Metanephros (tissue), 2 donors: ENCODE results near the genes KIR2DL1, NLRP2 and TMEM150B.

GRCh38 chr19:53877005-53878040 is 4.7 kb upstream of the PRKCG start:
- RAMPAGE, long total RNA = no peak

DNA sequence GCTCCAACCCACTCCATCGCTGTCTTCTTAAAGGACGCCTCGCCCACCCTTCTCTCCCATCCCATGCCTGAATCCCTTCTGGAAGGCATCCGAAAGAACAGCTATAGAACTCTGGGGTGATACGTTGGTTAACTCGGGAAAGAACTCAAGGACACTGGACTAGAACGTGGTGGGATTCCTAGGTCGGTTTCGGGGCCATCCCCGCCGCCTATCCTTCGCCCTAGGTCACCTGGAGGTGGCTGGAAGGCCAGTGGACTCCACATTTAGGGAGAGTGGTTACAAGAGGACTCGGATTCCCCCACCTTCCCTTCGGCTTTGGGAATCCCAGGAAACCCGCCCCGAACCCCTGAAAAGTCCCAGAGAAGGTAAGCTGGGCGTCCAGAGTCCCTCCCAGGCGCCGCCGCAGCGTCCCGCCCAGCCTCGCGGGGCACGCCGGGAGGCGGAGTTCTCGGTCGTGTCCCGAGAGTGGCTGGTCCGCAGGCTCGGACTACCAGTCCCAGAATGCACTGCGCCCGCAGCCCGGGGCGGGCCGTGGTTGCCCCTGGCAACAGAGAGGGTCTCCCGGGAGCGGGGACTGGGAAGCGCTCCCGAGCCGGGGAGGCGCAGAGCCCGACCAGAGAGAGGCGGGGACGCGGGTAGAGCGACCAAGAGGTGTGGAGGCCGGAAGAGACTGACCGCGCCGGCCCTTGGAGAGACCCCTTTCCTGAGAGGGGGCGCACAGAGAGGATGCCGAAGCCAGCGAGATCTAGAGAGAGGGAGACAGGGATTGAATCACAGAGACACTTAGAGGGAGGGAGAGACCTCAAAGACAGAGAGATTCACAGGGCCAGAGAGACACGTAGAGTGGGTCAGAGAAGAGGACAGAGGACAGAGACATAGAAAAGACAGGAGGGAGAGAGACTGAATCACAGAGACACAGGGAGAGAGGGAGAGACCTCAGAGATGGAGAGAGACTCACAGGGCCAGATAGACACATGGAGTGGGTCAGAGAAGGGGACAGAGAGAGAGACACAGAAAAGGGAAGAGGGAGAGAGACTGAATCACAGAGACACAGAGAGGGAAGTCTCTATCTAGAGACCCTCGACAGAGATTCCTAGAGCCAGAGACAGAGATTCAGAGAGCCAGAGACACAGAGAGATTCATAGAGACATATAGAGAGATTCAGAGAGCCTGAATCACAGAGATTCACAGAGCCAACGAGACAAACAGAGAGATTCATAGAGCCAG is 2.6 kb upstream of the PRKCG start:
- RAMPAGE, long total RNA = no peak

GRCh38 chr19:53881124-53882092 is 589 bp upstream of the PRKCG start:
- RAMPAGE, long total RNA = no peak

- RAMPAGE, long total RNA = no peak
Measured at GRCh38 chr19:54106453-54107154, 3.9 kb downstream of the NDUFA3 start.

DNA sequence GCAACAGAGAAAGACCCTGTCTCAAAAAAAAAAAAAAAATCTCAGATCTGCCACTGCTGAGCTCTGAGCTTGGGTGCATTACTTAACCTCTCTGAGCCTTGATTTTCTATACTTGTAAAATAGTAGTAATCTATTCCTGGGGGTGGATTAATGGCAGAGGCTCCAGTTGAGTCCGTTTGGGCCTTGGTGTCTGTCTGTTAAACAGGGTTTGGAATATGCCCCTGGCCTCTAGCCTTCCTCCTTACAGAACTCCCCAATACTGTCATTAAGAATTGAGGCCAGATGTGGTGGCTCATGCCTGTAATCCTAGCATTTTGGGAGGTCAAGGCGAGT is 3.3 kb downstream of the TFPT start:
- RAMPAGE, long total RNA = no peak

GRCh38 chr19:54142595-54143365 is 5.2 kb downstream of the CNOT3 start:
- RAMPAGE, long total RNA = no peak

DNA sequence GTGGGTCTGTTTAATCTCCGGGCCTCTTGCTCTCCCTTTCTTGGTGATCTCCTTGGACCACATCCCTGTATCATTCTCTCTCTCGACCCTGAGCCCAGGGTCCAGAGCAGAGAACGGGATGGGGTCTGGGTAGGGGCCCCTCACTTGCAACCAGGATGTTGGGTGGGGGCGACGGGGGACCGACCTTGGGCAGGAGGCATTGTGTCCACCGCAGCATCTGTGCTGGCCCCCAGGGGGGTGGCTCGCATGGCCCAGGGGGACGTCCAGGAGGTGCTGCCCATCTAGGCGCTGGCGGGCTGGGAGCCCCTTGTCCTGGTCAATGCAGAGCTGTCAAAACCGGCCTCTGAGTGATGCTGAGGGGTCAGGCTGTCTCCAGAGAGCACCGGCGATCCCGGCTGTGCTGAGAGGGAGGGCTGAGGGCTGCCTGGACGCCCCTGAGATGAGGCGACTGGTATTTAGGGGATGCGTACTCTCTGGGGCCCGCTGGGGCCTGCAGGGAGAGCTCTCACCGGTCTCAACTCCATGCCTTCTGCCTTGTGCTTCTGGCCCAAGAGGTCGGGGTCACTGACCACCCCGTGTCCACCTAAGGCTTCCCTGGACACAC is 8.4 kb downstream of the RPS9 start:
- RAMPAGE, long total RNA = no peak

DNA sequence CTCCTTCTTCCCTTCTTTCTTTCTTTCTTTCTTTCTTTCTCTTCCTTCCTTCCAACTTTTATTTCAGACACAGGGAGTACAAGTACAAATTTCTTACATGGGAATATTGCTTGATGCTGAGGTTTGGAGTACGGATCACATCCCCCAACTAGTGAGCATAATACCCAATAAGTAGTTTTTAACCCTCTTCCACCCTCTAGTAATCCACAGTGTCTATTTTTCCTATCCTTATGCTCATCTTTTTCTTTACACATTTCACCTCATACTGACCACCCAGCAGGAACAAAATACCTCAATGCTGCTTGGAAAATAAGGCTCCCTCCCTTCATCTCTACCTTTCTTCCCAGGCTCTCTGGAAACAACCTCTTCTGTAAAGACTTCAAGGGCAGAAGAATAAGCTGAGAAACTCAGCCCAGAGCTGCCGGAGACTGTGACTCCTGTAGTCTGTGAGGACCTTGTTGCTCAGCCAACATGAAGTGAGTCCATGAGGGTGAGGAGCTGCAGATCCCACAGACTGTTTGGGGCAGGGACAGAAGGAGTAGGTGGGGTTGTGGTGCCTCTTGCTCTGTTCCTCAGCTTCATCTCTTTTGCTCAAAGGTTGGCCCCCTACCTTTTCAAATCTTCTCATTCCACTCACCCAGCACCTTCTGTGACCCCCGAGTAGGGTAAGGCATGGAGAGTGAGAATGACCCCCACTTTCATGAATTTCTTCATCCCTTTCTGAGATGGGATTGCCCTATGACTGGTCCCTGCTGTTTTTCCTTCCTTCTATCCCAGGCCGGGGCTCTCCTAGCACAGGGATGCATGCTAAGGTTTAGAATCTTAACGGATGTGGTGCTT is 7.9 kb downstream of the LILRA5 start:
- RAMPAGE, long total RNA = no peak

DNA sequence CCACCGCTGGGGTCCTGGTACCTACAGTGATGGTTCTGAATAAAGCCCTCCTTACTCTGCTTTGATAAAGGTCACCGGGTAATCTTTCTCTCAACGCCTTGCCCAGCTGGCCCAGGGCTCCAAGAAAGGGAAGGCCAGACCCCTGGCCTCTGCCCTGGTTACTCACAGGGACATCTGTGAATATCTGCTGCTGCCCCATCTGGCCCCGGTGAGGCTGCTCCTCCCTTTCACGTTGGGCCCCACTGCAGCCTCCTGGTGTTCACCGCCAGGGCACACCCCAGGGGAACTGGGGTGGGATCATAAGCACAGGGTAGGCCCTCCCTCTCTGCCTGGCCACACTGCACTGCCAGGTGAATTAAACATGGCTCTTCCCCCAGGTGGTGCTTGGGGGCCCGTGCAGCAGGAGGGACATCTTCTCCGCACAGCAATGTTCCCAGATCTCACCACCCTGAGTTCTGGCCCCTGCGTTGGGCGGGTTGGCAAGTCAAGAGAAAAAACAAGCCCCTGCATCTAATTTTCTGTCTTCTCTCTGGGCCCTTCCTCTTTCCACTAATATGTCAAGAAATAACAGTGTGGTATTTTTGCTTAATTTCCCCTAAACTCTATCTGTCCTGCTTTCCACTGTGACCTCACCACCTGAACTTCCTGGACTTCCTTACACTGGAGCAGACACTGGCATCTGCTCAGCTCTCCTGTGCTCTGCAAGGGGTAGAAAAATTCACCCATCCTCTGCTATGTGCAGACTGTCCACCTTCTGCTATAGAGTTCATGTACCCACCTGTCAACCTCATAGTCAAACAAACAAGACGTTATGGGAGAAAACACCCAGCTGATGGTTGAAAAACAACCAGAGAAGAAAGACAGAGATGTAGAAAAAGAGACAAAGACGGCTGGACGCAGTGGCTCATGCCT is 12.5 kb downstream of the LAIR1 start:
- RAMPAGE, long total RNA = no peak

DNA sequence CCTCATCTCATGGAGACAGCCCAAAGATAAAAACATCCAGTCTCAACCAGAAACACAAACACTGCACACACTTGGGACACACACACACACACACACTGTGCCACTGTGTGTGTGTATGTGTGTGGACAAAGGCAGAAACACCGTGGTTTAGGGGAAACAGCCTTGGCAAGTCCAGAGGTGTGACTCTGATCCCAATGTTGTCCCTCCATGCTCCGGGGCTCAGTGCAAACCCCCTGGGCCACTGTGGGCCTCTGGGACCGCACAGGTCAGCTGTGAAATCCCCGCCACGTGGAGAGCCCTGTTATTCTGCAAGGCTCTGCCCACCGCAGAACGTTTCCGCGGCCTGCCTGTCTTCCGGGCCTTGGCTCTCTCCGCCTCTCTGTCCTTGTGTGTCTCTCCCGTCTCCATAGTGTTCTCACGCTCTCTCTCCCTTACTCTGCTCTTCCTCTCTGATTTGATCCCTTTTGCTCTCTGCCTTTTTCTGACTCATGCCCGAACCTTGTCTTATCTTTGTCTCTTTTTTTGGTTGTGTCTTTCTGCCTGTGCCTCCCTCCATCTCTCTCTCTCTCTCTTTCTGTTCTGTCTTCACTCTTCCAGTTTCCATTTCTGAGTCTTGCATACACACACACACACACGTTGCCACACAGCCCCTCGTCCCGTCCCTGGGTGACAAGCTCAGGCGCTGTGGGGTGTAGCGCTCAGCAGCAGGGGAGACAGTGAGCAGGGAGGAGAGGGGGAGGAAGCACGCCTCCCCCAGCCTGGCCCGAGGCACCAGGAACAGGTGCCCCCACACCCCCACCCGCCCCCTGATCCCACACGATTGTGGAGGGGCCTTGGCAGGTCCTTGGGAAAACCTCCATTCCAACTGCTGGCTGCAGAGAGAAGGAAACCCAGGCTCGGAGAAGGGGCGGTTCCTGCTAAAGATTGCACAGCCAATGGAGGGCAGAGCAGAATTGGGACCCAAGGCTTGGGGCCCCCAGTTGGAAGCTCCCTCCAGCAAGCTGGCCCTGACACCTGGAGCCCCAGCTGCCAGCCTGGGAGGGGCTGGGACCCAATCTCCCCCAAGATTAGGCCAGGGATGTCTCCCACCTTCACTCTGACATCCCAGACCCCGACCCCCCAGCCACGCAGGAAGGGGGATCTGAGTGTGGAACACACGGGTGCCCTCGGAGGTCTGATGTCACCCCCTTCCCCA is 3.1 kb downstream of the TTYH1 start:
- RAMPAGE, long total RNA = no peak

- RAMPAGE, long total RNA = no peak
Measured at GRCh38 chr19:54454212-54455200, 5.5 kb downstream of the LENG8 start.

GRCh38 chr19:54769662-54769959 is at the start of gene KIR2DL1:
Gene KIR2DL1 (plus strand): TSS chr19:54769793.
- RAMPAGE, long total RNA = no peak

DNA sequence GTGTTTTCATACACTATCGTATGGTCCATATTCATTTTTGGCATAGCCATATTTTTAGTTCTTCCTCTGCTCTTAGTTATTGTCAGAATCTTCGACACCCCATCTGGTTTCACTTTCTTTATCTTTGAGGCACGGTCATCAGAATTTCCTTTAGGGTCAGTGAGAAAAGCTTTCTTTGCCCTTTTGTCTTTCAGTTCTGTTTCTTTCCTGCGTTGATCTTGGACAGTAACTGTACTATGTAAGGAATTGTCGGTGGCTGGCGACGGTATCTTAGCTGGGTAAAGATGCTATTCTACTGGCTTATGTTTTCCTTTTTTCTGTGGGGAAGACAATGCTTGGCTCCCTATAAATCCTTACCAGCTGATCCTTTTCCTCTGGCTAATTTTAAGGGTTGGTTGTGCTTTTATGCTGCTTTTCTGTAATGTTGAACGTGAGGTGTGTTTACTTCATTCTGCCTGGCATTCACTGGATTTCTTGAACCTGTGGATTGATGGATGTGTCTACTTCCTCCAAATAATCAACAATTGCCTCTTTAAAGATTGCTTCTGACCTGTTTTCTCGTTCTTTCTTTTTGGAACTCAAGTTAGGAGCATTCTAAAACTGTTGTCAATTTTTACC is 10.4 kb upstream of the KIR2DL4 start:
- RAMPAGE, long total RNA = no peak

DNA sequence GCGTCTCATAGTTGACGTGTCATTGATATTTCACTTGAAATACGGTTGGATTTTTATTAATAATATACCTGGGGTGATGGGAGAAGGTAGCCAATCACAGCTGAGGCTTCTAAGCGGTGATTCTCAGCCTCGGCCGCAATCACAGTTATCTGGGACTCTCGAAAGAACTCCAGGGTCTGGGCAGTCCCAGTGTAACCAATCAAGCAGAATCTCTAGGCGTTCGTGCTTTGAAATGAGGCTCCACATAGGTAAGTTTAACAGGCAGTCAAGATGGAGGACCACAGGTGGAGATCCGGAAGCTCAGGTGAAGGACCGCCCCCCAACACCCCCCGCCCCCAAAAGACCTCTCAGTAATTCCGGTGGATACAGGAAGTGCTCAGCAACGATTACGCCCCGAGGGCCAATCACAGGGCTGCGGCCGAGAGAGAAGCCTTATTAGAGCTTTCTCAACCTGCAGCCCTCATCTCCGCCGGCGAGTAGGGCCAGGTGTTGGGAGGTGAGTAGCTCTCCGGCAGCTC is at the start of gene NLRP2:
Gene NLRP2 (plus strand): TSS at position 403 of the 518 bp plus-strand sequence.
- RAMPAGE, long total RNA = no peak

GRCh38 chr19:55172554-55173137 is 6.2 kb upstream of the DNAAF3 start:
- RAMPAGE, long total RNA = no peak

GRCh38 chr19:55257772-55258253 is 1.0 kb downstream of the PPP6R1 start:
- RAMPAGE, long total RNA = no peak

- RAMPAGE, long total RNA = no peak
Measured at GRCh38 chr19:55285231-55286105, 1.7 kb downstream of the BRSK1 start.

- RAMPAGE, long total RNA = no peak
Measured at GRCh38 chr19:55301549-55302625, 18.1 kb downstream of the BRSK1 start.

GRCh38 chr19:55312166-55312852 is 12.8 kb downstream of the TMEM150B start:
- RAMPAGE, long total RNA = no peak

DNA sequence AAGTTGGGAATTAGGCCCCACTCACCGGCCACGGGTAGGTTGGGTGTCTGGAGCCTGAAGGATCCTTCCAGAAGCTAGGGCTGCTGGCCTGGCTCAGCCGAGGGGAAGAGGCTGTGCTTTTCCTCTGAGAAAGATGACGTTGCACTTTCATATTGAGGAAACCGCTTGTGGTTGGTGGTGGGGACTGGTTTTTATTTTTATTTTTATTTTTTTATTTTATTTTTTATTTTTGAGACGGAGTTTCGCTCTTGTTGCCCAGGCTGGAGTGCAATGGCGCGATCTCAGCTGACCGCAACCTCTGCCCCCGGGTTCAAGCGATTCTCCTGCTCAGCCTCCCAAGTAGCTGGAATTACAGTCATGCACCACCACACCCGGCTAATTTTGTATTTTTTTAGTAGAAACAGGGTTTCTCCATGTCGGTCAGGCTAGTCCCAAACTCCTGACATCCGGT is at the start of gene TMEM150B:
Gene TMEM150B (minus strand): TSS at position 95 of the 451 bp plus-strand sequence.
- RAMPAGE, long total RNA = no peak